GM12892 (cell line): ENCODE measurements around the genes CSPG5, CAMP and NME6.

- RRBS: no CpG with 5 or more reads among the region's 3 CpGs
Measured at GRCh38 chr3:46566710-46566997, 552 bp upstream of the LRRC2 start.

- RRBS: no CpG with 5 or more reads among the region's 5 CpGs
Measured at GRCh38 chr3:46918519-46919073, 41.1 kb downstream of the PTH1R start.

- RRBS: no CpG with 5 or more reads among the region's 8 CpGs
Measured at GRCh38 chr3:46932398-46933323, 43.9 kb downstream of the CCDC12 start.

- RRBS: no CpG with 5 or more reads among the region's 3 CpGs
Measured at GRCh38 chr3:47018778-47019558, 39.5 kb downstream of the NBEAL2 start.

DNA sequence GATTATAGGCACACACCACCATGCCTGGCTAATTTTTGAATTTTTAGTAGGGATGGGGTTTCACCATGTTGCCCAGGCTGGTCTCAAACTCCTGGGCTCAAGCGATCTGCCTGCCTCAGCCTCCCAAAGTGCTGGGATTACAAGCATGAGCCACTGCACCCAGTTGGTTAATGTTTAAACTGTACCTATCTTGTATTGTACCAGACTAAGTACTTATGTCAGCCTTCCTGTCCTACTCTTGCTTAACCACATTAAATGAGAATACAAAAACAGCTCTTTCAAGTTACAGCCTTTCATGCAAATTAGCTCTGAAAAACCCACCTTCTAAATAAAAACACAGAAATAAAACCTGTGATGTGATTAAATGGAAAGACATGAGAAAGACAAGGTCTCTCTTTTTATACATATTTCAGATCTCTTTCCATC is 22.8 kb downstream of the SETD2 start:
- RRBS: no CpG with 5 or more reads among the region's 1 CpG

- RRBS: no CpG with 5 or more reads among the region's 2 CpGs
Measured at GRCh38 chr3:47422030-47422364, 41.2 kb downstream of the PTPN23 start.

- RRBS: 3% methylated on average over 43 of the region's 117 CpGs
Measured at GRCh38 chr3:47578517-47579325, at the start of gene CSPG5. TSS of gene CSPG5 (minus strand) at chr3:47578865.

GRCh38 chr3:47582475-47583087 is 3.9 kb upstream of the CSPG5 start:
- RRBS: no CpG with 5 or more reads among the region's 8 CpGs

- RRBS: no CpG with 5 or more reads among the region's 1 CpG
Measured at GRCh38 chr3:47851262-47851770, 48.4 kb downstream of the DHX30 start.

DNA sequence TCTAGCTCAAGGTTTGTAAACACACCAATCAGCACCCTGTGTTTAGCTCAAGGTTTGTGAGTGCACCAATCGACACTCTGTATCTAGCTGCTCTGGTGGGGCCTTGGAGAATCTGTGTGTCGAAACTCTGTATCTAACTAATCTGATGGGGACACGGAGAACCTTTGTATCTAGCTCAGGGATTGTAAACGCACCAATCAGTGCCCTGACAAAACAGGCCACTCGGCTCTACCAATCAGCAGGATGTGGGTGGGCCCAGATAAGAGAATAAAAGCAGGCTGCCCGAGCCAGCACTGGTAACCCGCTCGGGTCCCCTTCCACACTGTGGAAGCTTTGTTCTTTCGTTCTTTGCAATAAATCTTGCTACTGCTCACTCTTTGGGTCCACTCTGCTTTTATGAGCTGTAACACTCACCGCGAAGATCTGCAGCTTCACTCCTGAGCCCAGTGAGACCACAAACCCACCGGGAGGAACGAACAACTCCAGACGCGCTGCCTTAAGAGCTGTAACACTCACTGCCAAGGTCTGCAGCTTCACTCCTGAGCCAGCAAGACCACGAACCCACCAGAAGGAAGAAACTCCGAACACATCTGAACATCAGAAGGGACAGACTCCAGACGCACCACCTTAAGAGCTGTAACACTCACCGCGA is 85.2 kb downstream of the DHX30 start:
- RRBS: no CpG with 5 or more reads among the region's 20 CpGs

- RRBS: no CpG with 5 or more reads among the region's 3 CpGs
Measured at GRCh38 chr3:47910524-47911122, 105.6 kb downstream of the MAP4 start.

GRCh38 chr3:48150948-48151293 is 37.3 kb downstream of the CDC25A start:
- RRBS: no CpG with 5 or more reads among the region's 3 CpGs

DNA sequence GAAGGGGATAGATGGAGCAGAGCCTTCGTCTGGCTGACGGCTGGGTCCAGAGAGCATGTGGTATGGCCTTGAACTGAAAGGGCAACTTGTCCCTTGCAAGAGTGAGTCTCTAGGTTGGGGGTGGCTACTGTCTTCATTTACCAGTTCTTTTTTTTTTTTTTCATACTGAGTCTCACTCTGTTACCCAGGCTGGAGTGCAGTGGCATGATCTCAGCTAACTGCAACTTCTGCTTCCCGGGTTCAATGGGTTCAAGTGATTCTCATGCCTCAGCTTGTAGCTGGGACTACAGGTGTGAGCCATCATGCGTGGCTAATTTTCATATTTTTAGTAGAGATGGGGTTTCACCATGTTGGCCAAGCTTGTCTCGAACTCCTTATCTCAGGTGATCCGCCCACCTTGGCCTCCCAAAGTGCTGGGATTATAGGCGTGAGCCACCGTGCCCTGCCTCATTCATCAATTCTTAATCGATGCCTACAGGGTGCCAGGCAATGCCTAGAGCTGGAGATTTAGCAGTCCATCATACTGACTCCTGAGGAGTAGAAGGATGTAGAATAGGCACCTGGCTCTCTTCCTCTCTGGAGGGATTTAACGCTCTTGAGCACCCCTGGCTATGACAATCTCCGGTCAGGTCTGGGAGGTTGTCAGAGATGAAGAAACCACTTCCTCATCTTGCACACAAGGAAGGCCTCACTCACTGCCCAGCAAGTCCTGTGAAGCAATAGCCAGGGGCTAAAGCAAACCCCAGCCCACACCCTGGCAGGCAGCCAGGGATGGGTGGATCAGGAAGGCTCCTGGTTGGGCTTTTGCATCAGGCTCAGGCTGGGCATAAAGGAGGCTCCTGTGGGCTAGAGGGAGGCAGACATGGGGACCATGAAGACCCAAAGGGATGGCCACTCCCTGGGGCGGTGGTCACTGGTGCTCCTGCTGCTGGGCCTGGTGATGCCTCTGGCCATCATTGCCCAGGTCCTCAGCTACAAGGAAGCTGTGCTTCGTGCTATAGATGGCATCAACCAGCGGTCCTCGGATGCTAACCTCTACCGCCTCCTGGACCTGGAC is at the start of gene CAMP:
TSS of gene CAMP (plus strand) at position 855 of the 1,057 bp plus-strand sequence.
- RRBS: no CpG with 5 or more reads among the region's 16 CpGs

DNA sequence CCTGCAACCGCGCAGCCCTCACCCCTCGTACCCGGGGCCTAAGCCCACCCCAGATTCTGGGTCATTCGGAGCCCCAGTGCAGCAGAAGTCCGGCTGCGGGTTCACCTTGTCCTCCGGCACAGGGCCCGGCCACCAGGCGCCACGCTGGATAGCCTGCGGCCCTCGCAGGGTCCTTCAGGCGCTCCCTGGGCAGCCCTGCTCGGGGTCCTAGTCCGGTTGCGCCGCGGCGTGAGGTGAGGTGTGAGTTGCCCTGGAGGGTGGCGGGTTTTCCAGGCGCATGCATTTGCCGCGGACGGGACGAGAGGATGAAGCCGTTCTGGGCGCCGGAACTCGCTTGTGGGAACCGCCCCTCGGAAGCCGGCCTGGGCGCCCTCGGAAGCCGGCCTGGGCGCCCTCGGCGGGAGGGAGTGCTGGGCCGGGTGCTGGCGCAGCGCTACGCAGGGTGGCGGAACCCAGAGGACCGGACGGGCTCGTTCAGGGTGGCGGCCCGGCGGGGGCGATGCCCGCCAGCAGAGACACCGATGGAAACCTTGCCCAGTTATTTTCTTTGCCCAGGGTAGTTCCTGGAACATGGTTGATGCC is at the start of gene NME6:
TSS of gene NME6 (minus strand) at position 120 of the 582 bp plus-strand sequence.
- RRBS: 1% methylated on average over 15 of the region's 53 CpGs

GRCh38 chr3:48335269-48335636 is 1.8 kb upstream of the SPINK8 start:
- RRBS: no CpG with 5 or more reads among the region's 8 CpGs

DNA sequence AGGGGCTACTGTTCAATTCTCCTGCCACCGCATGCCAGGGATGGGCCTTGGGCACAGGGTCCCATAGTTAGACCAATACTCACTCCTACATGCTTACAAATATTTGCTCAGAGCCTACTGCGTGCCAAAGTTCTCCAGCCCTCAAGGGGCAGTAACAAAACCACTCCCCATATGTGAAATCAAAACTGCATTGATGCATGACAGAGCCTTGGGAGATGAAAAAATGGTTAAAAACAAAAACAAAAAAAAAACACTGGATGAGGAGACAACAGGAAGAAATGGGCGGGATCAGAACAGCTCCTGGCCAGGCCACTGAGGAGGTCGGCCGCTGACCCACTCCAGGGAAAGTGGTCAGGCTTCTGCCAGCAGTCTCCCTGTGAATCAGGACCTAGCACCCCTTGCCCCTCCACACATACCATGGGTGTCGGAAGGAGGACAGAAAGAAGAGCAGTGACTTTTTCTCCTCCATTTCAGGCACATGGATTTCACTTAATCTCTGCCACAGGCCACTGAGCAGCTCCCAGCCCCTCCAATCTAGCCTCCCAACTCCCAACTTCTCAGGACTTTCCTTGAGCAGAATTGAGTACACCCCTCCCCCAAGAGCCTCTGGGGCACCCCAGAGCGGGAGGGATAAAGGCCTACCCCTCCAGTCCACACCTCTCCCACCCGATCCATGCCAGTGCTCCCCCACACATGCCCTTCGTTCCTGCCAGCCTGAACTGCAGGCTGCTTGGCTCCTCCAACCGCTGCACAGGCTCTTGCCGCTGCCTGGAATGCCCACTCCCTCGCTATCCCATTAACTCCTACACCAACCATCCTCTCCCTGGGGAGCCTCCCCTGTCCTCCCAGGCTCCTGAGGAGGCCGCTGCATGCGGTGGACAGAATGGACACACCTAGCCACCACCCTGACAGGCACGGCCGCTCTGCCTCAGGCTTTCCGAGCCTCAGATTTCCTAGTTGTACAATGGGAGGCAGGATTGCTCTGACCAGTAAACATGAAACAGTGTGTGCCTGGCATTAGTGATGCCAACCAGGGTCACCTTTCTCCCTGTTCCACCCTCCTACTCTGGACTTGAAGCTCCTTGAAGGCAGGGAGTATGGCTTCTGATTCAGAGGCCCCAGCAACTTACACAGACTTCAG is 2.6 kb downstream of the PLXNB1 start:
- RRBS: no CpG with 5 or more reads among the region's 17 CpGs

GRCh38 chr3:48434375-48434994 is 4.6 kb upstream of the PLXNB1 start:
- RRBS: no CpG with 5 or more reads among the region's 11 CpGs

GRCh38 chr3:48467691-48468310 is 1.8 kb downstream of the TREX1 start:
- RRBS: no CpG with 5 or more reads among the region's 5 CpGs

DNA sequence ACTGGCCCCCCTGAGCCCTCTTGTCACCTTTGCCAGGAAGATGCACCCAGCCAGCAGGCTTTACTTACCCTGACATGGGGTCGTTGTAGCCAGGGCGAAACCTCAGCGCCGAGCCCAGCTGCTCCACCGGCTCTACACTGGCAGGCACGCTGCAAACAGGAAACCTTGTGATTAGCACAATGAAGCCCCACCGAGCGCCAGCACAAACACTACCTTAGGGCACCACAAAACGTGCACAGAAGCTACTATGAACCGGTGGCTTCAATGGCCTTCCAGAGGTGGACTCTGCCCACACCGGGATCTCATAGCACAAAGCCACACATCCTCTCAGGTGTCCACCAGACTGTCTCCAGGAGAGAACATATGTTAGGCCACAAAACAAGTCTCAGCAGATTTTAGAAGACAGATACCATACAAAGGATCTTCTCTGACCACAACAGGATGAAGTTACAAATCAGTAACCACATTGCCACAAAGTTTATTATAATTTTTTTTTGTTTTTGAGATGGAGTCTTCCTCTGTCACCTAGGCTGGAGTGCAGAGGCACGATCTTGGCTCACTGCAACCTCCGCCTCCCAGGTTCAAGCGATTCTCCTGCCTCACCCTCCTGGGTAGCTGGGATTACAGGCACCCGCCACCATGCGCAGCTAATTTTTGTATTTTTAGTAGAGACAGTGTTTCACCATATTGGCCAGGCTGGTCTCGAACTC is 13.2 kb downstream of the TREX1 start:
- RRBS: no CpG with 5 or more reads among the region's 17 CpGs